Sigmoid colon (tissue), 4 donors: ENCODE measurements around the genes B9D2, DMAC2 and CD79A.

GRCh38 chr19:41298646-41298880 lies 11.4 kb upstream of the CCDC97 start:
- PRO-cap, result no peak
- RAMPAGE, long total RNA, 4 experiments, result no peak in any of the 4 experiments

DNA sequence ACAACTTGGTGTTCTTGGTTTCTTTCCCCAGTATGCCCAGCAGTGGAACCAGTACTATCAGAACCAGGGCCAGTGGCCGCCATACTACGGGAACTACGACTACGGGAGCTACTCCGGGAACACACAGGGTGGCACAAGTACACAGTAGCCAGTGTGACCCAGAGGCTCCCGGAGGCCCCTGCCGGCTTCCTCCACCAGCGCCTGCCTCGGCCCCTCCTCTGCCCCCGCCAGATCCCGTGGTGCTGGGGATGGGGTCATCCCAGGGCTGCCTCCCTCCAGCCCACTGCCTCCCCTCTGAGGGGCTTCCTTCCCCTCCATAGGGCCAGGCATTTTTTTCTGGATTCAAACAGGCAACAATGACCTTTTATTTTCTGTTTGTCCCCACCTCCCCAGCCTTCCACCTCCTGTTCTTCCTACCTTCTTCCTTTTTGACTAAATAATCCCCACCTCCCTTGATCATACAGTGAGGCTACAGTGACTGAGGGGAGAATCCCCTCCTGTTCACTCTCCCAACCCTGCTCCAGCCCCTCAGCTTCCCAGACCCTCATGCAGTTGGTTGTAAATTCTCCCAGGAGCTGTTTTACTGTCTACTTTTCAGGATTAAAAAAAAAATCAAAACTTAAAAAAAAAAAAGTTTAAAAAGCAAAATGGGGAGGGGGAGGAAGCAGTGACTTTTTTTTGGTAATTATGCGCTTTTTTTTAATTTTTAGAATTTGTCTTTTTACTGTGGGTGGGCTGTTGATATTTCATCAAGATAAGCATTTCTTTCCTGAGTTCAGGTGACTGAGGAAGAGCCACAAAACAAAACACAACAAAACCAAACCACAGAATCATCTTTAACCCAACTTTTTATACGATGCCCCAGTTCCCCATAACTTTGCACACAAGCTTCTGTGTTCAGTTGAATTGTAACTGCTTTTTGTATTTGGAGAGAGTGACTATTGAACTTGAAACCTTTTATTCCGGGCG lies 3.3 kb upstream of the CCDC97 start:
- PRO-cap, result no peak
- RAMPAGE, long total RNA, 4 experiments, result start-site peak on the plus strand in 1 of 4 experiments, centred at position 458 of the sequence, 26 reads per replicate

GRCh38 chr19:41327113-41328184 lies 17.5 kb downstream of the CCDC97 start:
- PRO-cap, result no peak
- RAMPAGE, long total RNA, 4 experiments, result no peak in any of the 4 experiments

GRCh38 chr19:41363474-41364756 lies at the start of gene B9D2:
B9D2 (minus strand) TSS chr19:41364149.
- PRO-cap, result bidirectional peak, plus-strand start at chr19:41363970, minus-strand start at chr19:41363877; unidirectional peak, minus-strand start at chr19:41364149
- RAMPAGE, long total RNA, 4 experiments, result start-site peak on the plus strand in 1 of 4 experiments, at chr19:41363915-41364005 at its widest, 31 reads per replicate; start-site peak on the minus strand in 4 of 4 experiments, at chr19:41364082-41364197 at its widest, 15 to 32 reads per replicate

DNA sequence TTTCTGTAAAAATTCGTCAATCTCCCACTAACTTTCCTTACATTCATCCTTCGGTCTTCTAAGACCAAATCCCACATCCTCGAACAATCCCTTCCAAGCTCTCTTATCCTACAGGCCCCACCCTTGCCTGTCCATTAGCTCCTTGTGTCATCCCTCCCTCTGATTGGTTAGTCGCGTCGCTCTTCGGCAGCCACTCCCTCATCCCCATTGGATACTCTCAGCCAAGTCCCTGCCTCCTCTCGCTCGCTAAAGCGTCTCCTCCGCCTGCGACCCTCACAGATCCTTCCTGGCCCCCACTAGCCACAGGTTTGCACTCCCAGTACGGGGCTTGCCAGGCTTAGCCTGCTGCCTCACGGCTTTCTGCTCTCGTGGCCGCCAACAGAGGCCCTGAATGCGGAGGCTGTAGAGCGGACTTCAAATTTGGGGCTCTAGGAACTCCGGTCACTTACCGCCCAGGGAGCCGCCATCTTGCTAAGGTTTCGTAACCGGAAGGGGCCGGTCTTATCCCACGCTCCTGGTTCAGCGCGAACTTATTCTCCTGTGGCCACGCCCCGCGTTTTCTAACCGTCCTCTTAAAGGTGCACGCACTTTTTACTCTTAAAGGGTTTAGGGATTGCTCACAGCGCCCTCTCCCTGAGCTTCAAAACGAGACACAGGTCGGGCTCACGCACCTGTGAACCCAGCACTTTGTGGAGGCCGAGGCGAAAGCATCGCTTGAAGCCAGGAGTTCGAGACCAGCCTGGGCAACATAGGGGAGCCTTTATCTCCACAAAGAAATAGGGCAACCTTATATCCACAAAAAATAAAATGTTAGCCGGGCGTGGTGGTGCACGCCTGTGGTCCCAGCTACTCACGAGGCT lies at the start of gene DMAC2:
Gene DMAC2, minus strand, starts transcription at position 480 of the 860 bp plus-strand sequence.
- PRO-cap, result no peak
- RAMPAGE, long total RNA, 4 experiments, result start-site peak on the minus strand in 3 of 4 experiments, centred at positions 476 to 479 of the sequence, 151 to 259 reads per replicate

- PRO-cap, result no peak
- RAMPAGE, long total RNA, 4 experiments, result no peak in any of the 4 experiments
Measured at GRCh38 chr19:41480203-41480831, 37.4 kb downstream of the ERICH4 start.

DNA sequence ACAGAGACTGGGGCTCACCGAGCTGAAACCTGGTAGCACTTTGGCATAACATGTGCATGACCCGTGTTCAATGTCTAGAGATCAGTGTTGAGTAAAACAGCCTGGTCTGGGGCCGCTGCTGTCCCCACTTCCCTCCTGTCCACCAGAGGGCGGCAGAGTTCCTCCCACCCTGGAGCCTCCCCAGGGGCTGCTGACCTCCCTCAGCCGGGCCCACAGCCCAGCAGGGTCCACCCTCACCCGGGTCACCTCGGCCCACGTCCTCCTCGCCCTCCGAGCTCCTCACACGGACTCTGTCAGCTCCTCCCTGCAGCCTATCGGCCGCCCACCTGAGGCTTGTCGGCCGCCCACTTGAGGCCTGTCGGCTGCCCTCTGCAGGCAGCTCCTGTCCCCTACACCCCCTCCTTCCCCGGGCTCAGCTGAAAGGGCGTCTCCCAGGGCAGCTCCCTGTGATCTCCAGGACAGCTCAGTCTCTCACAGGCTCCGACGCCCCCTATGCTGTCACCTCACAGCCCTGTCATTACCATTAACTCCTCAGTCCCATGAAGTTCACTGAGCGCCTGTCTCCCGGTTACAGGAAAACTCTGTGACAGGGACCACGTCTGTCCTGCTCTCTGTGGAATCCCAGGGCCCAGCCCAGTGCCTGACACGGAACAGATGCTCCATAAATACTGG lies 1.6 kb upstream of the CEACAM5 start:
- PRO-cap, result no peak
- RAMPAGE, long total RNA, 4 experiments, result no peak in any of the 4 experiments

DNA sequence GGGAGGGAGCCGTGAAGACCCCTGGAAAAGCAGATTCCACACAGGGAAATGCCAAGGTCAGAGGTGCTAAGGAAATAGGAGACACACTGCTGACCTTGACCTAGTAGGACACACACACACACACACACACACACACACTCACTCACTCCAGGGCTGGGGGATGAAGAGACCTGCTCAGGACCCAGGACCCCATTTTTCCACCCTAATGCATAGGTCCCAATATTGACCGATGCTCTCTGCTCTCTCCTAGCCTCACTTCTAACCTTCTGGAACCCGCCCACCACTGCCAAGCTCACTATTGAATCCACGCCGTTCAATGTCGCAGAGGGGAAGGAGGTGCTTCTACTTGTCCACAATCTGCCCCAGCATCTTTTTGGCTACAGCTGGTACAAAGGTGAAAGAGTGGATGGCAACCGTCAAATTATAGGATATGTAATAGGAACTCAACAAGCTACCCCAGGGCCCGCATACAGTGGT lies 1.0 kb downstream of the CEACAM5 start:
- PRO-cap, result no peak
- RAMPAGE, long total RNA, 4 experiments, result no peak in any of the 4 experiments

- PRO-cap, result no peak
- RAMPAGE, long total RNA, 4 experiments, result no peak in any of the 4 experiments
Measured at GRCh38 chr19:41734163-41735213, 20.8 kb upstream of the CEACAM6 start.

DNA sequence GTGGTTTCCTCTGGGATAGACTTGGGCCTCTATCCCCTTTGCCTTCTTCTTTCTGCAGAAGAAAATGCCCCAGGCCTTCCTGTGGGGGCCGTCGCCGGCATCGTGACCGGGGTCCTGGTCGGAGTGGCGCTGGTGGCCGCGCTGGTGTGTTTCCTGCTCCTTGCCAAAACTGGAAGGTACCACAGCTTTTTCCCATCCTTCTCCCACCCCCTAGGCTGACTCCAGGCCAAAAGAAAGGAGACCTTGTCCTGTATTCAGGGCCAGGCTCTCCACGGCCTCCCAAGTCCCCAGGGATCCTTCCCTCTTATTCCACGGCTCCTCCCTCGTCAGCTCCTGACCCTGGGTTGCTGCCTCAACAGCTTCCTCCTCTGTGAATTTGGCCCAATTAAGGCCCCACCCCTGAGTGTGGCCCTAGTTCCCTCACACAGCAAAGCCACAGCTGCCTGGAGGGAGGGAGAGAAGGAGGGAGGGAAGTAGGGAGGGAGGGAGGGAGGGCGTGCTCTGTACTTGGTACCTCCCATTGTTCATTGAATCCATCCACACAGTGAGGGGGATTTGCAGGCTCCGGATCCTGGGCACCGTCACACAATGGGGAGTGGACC lies 12.5 kb downstream of the CEACAM3 start:
- PRO-cap, result no peak
- RAMPAGE, long total RNA, 4 experiments, result no peak in any of the 4 experiments

DNA sequence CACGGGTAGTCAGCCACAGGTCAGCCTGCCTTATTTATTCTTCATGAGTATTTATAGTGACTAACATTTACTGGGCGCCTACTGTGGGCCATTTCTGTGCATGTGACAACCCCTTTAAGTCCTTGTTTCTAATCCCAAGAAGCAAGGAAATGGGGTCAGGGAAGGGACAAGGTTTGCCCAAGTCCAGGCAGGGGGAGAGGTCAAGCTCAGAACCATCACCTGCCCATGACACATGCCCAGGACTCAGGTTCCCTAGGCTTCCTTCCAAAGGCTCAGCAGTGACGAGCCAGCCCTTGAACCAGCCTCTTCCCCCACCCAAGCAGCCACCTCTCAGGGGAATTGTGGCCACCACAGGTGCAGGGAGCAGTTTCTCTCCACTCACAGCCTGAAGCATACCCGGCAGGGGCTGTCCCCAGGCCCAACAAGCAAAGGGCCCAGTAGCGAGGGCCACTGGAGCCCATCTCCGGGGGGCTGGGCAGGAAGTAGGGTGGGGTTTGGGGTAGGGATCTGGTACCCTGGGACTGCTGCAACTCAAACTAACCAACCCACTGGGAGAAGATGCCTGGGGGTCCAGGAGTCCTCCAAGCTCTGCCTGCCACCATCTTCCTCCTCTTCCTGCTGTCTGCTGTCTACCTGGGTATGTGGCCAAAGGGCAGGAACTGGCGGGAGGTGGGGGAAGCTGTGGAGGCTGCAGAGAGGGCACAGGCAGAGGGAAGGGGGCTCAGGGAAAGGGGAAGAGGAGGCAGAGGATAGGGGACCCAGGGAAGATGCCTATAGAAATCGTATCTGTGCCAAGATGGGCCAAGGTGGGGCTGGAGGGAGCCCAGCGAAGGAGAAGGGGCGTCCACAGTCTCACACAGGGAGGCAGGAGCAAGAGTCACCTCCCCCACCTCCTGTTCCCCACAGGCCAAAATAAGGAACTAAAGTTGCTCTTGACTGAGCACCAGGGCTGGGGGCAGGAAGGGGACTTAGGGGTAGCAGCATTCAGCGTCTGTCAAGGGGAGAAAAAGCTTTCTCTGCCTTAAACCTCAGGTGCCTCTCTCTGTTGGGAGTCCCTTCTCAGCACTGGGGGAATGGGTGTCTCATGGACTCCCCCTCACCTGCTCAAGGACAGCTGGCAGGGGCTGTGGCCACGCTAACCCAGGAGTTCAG lies at the start of gene CD79A:
Gene CD79A, plus strand, starts transcription at position 533 of the 1,152 bp plus-strand sequence.
- PRO-cap, result no peak
- RAMPAGE, long total RNA, 4 experiments, result no peak in any of the 4 experiments

DNA sequence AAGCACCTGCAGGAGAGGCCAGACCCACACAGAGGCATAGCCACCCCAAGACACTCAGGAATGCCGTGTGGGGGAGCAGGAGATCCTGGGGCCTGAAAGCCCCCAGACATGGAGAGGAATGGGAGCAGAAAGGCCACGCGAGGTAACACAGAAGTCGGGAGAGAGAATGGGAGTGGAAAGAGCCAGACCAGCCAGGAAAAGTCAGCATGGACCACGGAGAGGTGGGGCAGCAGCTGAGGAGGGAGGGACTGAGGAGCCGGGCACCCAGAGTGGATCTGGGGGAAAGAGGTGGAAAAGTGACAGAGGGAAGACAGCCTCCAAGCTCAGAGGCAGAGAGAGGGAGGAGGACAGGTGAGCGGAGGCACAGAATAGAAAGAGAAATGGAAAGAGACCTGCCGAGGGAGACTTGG lies 1.8 kb downstream of the GRIK5 start:
- PRO-cap, result no peak
- RAMPAGE, long total RNA, 4 experiments, result no peak in any of the 4 experiments

- PRO-cap, result no peak
- RAMPAGE, long total RNA, 4 experiments, result start-site peak on the minus strand in 2 of 4 experiments, at chr19:42069280-42069440 at its widest, 8 to 19 reads per replicate
Measured at GRCh38 chr19:42068656-42069983, 886 bp downstream of the GRIK5 start.

- PRO-cap, result no peak
- RAMPAGE, long total RNA, 4 experiments, result no peak in any of the 4 experiments
Measured at GRCh38 chr19:42092041-42092767, 16.2 kb downstream of the ZNF574 start.

DNA sequence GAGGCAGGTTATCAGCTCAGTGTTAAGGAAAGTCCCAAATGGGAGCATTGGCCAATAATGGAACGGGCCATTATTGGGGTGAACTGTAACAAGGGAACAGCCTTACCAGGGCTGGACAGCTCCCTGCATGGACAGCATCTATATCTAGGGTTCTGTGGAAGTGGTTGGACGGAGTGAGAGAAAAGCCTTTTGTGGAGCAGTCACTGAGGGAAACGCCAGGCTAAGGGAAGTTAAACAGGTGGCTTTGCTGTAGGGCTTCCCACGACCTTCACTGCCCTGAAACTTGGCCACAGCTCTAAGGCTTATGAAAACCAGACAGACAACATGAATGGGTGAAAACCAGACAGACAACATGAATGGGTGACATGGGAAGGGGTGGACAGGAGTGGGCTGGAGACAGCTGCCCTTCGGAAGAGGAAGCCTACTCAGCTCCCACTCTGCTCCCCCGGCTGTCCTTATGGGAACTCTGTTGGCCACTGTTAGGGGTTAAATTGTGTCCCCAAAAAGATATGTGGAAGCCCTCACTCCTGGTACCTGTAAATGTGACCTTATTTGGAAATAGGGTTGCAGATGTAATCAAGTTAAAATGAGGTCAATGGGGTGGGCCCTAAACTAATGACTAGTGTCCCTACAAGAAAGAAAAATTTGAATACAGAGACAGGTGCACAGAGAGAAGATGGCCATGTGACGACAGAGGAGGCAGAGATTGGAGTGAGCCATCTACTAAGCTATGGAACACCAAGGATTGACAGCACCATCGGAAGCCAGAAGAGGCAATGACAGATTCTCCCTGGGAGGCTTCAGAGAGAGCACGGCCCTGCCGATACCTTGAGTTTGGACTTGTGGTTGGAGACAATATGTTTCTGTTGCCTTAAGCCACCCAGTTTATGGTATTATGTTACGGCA lies 16.7 kb downstream of the POU2F2 start:
- PRO-cap, result no peak
- RAMPAGE, long total RNA, 4 experiments, result no peak in any of the 4 experiments

DNA sequence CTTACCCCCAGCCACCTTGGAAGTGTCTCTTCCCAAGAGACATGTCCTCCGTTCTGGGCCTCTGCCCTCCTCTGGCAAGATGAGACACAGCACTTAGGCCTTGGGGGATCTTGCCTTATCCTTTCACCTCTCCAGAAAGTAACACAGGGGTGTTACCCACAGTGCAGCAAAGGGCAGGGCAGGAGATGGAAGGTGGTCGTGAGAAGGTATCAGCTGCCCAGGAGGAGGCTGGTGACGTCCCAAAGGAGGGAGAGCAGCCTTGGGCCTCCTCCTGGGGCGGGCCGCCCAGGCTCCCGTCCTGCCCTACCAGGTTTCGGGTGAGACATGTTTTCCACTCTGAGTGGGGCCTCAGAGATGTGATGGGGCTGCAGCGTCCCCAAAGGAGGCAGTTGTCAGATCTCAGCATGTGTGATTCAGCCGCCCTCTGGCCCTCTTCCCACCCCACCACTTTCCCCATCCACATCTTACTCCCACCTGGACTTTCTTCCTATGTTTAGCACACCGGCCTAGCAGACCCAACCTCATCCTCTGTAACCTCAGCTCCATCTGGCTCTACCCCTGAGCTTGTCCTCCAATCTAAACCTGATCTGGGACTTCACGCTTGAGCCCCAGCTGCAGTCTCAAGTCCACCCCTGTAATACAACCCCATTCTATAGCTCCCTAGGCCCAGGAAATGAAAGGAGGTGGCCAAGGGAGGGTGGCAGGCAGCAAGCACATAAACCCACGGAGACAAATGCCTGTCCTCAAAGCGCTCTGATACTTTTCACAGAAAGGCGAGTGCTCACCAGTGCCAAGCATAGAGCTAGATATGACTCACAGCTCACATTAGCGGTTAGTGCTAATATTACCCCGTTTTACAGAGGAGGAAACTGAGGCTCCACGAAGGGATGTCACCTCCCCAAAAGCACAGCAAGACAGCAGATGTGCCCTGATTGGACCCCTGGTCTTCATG lies 9.3 kb downstream of the POU2F2 start:
- PRO-cap, result no peak
- RAMPAGE, long total RNA, 4 experiments, result no peak in any of the 4 experiments

DNA sequence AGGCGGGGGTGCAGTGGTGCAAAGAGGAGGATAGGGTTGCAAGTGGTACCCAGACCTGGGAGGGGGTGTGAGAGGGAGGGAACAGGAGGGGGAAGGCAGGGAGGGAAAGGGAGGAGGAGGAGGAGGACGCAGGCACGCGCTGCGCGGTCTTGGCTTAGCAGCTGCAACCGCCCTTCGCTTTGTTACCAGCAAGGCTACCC lies 38.1 kb downstream of the DEDD2 start:
- PRO-cap, result no peak
- RAMPAGE, long total RNA, 4 experiments, result no peak in any of the 4 experiments

GRCh38 chr19:42199256-42200255 lies 17.9 kb downstream of the DEDD2 start:
- PRO-cap, result no peak
- RAMPAGE, long total RNA, 4 experiments, result no peak in any of the 4 experiments

GRCh38 chr19:42206850-42207583 lies 10.5 kb downstream of the DEDD2 start:
- PRO-cap, result no peak
- RAMPAGE, long total RNA, 4 experiments, result no peak in any of the 4 experiments

- PRO-cap, result no peak
- RAMPAGE, long total RNA, 4 experiments, result no peak in any of the 4 experiments
Measured at GRCh38 chr19:42241873-42242478, 426 bp downstream of the GSK3A start.